GM06990 (cell line): ENCODE data around the gene ARL8B.

- RRBS = 2% methylated on average over 31 of the region's 77 CpGs
Measured at GRCh38 chr3:5121871-5122739, at the start of gene ARL8B. Gene ARL8B, plus strand, starts transcription at chr3:5122292.

DNA sequence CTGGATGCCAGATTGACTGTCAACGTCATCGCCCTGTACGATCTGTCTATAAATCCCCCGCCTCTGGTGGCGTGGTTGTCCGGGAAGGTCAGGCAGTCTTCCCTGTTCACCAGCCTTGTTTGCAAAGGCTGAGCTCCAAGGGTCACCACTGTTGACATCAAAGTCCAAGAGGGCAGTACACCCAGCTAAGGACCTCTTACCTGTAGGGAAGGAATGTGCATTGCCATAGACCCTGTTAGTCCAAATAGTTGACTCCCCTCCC, 1.4 kb downstream of the EDEM1 start:
- RRBS = no CpG with 5 or more reads among the region's 6 CpGs

- RRBS = no CpG with 5 or more reads among the region's 6 CpGs
Measured at GRCh38 chr3:5207928-5208451, 20.5 kb downstream of the EDEM1 start.

- RRBS = no CpG with 5 or more reads among the region's 2 CpGs
Measured at GRCh38 chr3:7505152-7505512, 644.2 kb downstream of the GRM7 start.

GRCh38 chr3:8437013-8437382, 64.6 kb upstream of the LMCD1 start:
- RRBS = no CpG with 5 or more reads among the region's 2 CpGs

- RRBS = no CpG with 5 or more reads among the region's 3 CpGs
Measured at GRCh38 chr3:8460923-8461509, 40.6 kb upstream of the LMCD1 start.

DNA sequence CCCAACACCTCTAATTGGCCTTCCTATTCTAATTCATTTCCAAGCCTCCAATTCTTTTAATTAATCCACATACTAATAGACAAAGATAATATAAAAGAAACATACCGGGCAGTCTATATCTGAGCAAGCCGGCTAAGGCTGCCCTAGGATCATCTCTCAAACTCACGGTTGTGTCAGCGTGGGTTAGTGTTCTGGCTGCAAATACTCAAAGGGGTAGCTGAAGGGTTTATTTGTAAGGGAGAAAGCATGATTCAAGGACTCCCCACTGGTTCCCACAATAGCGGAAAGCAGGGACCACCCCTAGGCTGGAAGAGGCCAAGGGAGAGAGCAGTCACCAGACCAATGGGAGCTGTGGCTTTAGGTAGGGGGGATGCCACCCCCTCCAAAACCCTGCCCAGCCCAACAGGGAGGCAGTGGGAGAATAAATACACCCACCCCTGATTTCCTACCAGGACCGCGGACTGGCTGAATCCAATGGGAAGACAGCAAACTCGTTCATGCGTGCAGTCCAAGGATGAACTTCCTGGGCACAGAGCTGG, 7.3 kb upstream of the LMCD1 start:
- RRBS = no CpG with 5 or more reads among the region's 9 CpGs

DNA sequence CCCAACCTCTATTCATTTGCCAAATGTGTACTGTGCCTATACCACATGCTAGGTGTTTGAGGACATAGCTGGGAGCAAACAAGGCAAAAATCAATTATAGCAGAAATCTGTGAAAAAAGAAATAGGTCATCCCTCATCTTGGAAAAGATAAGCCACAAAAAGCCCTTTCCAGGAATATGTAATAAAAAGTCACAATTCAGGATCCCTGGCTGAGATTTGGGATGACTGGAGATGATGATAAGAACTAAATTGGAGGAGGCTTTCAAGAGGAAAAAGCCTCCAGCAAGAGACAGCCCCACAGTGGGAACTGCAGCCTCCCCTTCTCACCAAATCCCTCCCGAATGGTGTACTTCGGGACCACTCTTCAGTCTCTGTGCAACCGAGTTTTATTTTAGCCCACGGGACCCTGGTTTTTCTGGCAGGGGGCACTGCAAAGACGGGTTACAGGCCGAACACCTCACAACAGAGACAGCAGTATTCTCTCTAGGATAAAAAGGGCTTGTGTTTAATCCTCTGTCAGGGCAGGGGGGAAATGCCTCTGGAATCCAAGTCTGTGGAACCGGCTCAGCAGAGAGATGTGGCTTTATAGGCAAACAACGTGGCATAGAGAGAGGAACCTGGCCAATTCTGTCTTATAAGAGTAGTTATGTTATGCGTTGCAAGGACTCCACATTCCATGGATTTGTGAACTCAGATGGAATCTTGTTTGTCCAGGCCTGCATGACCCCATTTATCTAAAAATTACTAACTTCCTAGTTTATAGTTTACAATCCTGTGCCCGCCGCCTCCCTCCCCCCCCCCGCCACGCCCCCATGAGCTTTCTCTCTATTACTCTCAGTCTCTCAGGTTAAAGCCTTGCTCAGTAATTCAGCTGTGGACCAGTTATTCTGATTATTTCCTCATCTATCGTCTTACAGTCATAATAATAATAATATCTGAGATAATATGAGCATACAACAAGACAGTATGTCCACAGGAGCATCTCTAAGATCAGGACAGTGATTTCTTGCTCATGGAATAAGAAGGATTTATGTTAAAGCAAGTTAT, 1.1 kb upstream of the LMCD1 start:
- RRBS = no CpG with 5 or more reads among the region's 14 CpGs

DNA sequence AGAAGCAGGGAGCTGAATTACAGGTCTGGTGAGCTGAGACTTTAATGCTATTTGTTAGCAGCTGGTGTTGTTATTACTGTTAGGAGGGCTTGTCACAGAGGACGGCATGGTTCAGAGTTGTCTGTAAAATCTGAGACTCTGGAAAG, 23.3 kb upstream of the CAV3 start:
- RRBS = no CpG with 5 or more reads among the region's 1 CpG

- RRBS = no CpG with 5 or more reads among the region's 5 CpGs
Measured at GRCh38 chr3:8941370-8941898, 21.8 kb downstream of the RAD18 start.

- RRBS = no CpG with 5 or more reads among the region's 5 CpGs
Measured at GRCh38 chr3:8982531-8982909, 19.2 kb upstream of the RAD18 start.

- RRBS = no CpG with 5 or more reads among the region's 7 CpGs
Measured at GRCh38 chr3:9027973-9028555, 64.8 kb upstream of the RAD18 start.

- RRBS = no CpG with 5 or more reads among the region's 6 CpGs
Measured at GRCh38 chr3:9100696-9101075, 137.4 kb upstream of the RAD18 start.

GRCh38 chr3:9422459-9423449, 25.3 kb downstream of the SETD5 start:
- RRBS = no CpG with 5 or more reads among the region's 5 CpGs

DNA sequence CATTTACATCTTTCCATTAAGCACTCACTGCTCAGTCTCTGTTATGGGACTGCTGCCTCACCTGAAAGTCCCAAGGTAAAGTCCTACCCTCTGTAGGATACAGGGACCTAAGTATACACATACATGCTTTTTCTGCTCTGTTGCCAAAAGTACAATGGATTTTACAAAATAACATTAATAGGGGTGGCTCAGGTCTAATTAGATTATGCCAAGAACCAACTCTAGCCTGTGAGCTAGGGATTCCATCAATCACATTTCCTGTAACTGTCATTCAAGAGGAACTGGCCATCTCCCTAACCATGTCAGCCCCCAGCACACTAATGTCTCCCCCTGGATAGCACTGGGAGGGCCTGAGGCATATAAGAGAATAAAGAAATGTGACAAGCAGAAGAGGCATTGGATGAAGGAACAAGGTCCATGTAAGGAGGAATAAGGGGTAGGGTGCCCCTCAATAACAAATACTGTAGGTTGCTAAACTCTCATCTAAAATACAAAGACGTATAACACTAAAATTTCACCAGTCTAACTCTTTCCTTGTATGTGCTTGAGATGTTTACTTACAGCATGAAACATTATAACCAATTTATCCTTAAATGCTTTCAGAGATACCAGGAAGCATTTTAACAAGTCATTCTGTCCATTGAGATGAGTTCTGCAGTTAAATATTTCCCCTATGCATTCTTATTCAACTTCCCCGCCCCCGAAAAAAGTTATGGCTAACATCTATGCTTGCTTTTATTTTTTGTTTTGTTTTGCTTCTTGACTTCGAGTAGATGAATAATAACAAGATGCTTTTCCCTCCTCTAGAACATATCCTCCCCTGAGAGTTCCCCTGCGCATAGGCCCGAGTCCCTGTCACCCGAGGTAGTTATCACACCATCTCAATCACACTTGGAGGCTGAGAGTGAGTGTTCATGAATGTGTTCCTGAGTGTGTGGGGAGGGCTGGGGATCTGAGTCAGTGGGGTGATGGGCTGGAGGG, 70.6 kb downstream of the SETD5 start:
- RRBS = no CpG with 5 or more reads among the region's 7 CpGs

DNA sequence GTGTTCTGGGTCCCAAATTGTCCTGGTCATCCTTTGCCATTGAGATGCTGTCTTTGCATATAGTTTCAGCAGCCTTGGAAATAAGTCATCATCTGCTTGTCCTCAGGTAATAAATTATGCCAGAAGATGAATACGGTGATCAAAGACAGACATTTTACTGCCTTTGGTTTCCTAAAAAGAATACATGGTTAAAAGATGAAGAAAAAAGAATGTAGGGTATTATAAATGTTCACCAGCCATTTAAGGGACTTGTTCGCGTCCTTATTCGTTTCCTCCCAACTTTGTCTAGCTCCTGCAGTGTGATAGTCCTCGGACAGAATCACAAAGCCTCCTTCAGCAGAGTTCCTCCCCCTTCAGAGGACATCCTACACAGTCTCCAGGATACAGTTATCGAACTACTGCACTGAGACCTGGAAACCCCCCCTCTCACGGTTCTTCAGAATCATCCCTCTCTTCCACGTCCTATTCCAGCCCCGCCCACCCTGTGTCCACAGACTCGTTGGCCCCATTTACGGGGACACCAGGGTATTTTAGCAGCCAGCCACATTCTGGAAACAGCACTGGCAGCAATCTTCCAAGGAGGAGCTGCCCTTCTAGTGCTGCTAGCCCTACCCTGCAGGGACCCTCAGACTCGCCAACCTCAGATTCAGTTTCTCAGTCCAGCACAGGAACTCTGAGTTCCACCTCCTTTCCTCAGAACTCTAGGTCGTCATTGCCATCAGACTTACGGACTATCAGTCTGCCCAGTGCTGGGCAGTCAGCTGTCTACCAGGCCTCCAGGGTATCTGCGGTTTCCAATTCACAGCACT, 78.0 kb downstream of the SETD5 start:
- RRBS = no CpG with 5 or more reads among the region's 15 CpGs

DNA sequence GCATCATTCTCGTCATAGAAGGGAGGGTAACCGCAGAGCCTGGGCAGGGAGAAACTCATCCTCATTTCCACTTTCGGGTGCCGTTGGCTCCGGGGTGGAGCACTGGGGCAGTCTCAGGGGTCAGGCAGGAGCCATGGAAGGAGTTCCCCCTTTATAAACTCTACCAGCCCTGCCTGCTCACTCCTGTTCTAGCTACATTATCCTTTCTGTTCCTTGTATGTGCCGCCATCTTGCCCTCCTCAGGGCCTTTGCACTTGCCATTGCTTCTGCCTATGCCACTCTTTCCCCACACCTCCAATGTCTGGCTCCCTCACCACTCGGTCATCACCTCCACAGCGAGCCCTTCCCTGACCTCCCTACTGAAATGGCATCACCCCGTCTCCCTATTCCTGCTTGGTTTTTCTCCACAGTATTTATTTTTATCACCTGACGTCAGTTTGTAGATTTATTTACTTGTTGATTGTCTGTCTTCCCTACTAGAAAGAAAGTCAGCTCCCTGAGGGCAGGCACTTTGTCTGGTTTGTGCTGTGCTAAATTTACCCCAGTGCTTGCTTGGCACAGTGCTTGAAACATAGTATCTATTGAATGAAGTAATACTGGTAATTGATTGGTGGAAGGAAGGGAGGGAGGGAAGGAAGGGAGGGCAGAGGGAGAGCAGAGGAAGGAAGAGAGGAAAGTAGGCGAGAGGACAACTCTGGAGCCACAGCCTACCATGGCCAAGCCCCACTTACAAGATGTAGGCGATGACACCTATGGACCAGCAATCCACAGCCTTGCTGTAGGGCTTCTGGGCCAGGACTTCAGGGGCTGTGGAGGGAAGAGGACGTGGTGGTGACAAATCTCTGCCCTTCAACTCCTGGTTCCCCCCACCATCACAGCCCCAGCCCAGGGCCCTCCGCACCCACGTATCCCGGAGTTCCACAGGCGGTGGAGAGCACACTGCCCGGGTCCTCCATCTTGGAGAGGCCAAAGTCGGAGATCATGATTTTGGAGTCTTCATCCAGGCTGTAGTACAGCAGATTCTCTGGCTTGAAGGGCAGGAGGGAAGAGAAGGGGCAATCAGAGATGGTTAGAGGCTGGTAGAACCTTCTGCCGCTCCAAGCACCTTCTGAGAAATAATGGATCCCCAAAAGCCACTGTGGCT, 8.6 kb downstream of the CAMK1 start:
- RRBS = no CpG with 5 or more reads among the region's 20 CpGs

- RRBS = no CpG with 5 or more reads among the region's 5 CpGs
Measured at GRCh38 chr3:9809147-9809569, 904 bp upstream of the TTLL3 start.